HT1080 (cell line): ENCODE measurements around the gene PSMG4.

DNA sequence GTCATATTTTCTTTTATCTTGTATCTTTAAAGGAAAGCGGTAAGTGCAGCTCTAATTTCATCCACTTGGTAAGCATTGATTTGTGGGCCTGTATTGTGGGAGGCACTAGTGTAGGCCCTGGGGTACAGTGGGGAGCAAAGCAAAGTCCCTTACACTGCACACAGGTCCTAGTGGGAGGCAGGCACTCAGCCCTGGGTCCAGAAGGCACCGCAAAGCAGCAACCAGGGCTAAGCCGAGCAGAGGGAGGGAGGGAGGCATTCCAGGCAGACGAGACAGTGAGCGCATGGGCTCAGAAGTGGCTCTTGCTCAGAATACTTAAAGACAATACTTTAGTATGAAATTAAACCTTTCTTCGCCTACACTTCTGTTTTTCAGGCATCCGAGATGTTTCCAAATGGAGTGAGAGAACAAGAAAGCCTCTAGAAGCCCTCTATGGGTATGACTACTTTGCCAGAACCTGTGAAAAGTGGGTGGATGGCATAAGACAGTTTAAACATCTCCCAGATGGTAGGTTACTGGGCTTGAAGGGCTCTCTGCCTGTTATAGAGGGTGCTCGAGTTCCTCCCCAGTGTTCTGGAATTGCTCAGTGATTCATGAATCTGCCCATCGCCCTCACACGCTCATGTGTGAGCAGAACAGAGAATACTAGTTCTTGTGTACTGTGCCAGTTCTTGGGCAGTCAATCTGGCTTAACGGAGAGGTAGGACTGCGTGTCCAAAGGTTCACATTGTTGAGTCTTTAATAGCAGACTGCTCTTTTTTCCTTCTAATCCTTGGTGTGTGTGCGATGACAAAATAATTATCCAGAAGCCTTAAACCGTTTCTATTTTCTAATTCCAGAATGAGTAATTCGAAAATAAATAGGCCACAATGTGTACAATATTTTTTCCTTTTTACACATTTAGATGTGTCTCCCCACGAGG, 18.7 kb downstream of the BPHL start:
RAMPAGE:
- cytosol, long total RNA = no peak
- long total RNA = no peak
- nucleus, long total RNA = no peak

DNA sequence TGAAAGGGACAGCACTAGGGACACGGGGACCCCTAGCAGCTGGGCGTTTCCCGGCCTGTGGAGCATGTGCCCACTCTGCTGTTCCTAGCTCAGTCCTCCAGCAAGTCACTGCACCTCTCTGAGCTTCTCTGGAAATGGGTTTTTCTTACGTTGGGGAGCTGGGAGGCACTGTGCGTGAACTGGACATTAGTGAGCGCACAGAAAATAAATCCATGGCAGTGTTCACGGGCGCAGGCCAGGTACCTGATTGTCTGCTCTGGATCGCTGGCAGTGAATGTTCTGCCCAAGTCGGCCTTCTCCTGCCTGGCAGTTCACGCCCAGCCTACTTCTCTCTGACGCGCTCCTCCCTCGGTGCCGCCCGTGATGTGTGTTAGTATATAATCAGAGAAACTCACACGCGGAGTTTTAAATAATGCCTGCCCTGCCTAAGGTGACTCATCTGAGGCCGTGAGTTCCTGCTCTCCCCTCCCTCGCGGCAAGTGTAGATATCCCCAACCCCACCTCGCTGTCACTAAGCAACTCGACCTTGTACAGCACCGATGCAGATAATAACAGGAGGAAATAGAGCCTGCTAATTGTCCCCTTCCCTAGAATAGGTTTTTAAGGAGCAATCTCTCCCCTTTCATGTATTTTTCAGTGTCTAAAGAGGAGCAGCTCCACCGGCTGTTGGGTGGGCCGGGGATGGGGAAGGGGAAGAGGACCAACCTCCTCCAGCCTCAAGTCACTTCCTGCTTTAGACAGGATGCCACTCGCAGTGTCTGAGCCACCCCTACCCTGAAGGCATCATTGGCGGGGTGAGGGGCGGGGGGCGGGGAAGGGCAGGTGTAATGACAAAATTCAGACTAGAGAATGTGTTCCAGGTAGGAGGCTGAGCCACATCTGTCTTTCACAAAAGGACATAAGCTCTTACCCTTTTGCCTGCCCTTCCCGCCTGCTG, 2.9 kb upstream of the TUBB2A start:
RAMPAGE:
- cytosol, long total RNA = no peak
- long total RNA = no peak
- nucleus, long total RNA = no peak

DNA sequence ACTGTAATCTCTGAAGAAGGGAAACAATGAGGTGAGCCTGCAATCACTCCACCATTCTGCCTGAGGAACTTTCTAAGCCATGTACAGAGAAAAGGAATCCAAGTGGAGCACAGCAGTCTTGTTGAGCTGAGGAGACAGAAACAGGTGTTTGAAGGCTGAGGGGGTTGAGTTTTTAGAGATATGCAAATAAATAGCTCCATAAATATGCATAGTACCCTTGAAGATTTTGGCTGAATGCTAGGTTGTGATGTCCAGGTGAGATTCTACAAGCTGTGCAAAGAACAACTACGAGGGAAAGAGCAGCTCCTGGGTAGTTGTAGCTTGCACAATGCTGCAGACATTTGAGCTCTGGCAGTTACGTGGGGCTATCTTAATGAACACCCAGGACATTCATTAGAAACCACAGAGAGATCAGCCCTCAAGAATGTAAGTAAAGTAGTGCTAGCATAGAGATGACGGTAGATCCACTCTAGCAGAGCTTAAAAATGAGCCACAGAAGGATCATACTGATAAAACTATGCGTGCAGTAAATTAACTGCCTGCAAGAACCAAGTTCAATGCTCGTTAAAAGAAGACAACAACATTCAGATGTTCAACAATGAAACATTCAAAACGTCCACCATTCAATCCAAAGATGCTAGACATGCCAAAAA, 24.3 kb downstream of the TUBB2B start:
RAMPAGE:
- cytosol, long total RNA = no peak
- long total RNA = no peak
- nucleus, long total RNA = no peak

DNA sequence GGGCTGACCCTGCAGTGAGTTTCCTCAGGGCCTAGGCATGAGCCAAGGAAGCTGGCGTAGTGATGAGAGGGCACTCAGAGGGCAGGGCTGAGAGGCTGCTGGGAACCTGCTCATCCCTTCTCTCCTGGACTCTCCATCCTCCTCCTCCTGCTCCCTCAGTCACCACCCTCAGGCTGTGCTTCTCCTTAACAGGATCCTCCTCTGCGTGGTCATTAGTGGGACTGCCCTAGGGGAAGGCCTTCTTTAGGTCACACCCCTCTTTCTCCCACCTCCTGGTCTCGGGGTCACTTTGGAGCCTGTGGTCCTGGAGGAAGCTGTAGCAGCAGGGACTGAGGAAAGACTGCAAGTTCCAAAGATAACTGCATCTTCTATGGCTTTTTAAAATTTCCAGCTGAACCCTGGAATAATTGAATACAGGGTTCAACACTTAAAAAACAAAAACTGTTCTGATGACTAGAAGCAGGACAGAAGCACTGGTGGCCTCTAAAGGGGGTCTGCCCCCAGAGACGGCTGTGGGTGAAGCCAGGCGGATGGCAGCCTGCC, 16.2 kb downstream of the TUBB2B start:
RAMPAGE:
- cytosol, long total RNA = no peak
- long total RNA = no peak
- nucleus, long total RNA = no peak

DNA sequence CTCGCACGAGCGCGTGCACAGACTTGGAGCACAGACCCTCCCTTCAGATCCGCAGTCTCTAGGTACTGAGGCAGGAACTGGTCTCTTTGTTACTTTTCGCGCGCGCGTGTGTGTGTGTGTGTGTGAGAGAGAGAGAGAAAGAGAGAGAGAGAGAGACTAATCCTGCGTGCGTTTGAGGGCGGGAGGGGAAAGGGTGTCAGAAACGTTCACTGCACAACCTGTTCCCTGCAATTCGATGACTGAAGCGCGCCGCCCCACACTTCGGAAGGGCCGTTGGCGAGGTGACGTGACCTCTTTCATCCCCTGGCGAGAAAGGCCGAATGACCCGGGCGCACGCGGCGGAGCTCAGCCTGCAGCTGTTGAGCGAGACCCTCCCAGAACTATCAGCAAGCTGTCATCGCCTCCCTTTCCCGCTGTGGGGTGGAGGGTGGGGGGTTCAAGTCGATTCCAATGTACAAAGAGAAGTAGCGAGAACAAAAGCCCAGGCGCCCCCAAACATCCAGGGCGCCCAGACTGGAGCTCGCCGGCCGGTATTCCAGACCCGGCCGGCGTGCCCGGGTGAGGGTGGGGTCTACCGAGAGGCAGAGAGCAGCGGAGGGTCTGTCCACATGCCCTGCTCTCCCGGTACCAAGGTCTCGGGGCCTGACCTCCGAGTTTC, 1.6 kb upstream of the TUBB2B start:
RAMPAGE:
- cytosol, long total RNA = no peak
- long total RNA = no peak
- nucleus, long total RNA = no peak

RAMPAGE:
- cytosol, long total RNA = start-site peak on the plus strand at chr6:3258926-3259015, 3,474 and 5,433 reads in 2 replicates
- long total RNA = start-site peak on the plus strand at chr6:3258939-3259006, 501 reads
- nucleus, long total RNA = no peak
Observed at GRCh38 chr6:3258677-3259321, at the start of gene PSMG4. Gene PSMG4, plus strand, starts transcription at chr6:3258947.

DNA sequence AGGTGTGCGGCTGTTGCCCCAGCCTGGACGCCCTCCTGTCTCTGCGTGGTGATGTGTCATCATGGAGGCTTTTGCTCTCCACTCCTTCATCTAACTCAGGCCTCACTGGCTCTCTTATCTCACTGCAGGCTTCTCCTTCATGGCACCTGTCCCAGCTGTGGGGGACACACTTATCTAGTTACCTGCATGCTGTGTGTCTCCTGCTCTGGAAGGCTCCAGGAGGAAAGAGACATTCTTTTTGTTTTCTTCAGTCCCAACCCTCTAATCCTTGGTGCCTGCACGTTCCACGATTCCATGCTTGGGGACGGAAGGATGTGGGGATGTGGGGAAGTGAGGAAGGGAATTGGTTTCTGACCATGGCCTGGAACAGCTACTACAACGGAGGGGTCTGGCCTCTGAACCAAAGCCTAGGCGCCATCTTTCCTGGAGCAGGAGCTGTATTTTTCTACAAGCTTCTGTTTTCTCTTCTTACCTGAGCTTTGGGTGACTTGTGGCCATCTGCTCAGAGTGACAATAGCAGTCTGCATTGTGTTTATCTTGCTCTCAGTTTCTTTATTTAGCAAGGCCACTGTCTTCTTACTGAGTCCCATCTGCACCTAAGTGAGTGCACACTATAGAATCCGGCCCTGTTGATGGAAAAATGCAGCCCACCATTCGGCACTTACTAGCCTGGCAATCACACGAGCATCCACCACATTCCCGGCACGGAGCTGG, 89.3 kb downstream of the PSMG4 start:
RAMPAGE:
- cytosol, long total RNA = no peak
- long total RNA = no peak
- nucleus, long total RNA = no peak

GRCh38 chr6:3355916-3356704, 97.4 kb downstream of the PSMG4 start:
RAMPAGE:
- cytosol, long total RNA = no peak
- long total RNA = no peak
- nucleus, long total RNA = no peak

RAMPAGE:
- cytosol, long total RNA = no peak
- long total RNA = no peak
- nucleus, long total RNA = no peak
Observed at GRCh38 chr6:3380551-3381256, 76.1 kb downstream of the SLC22A23 start.

RAMPAGE:
- cytosol, long total RNA = no peak
- long total RNA = no peak
- nucleus, long total RNA = no peak
Observed at GRCh38 chr6:3725027-3725375, 26.5 kb downstream of the PXDC1 start.

DNA sequence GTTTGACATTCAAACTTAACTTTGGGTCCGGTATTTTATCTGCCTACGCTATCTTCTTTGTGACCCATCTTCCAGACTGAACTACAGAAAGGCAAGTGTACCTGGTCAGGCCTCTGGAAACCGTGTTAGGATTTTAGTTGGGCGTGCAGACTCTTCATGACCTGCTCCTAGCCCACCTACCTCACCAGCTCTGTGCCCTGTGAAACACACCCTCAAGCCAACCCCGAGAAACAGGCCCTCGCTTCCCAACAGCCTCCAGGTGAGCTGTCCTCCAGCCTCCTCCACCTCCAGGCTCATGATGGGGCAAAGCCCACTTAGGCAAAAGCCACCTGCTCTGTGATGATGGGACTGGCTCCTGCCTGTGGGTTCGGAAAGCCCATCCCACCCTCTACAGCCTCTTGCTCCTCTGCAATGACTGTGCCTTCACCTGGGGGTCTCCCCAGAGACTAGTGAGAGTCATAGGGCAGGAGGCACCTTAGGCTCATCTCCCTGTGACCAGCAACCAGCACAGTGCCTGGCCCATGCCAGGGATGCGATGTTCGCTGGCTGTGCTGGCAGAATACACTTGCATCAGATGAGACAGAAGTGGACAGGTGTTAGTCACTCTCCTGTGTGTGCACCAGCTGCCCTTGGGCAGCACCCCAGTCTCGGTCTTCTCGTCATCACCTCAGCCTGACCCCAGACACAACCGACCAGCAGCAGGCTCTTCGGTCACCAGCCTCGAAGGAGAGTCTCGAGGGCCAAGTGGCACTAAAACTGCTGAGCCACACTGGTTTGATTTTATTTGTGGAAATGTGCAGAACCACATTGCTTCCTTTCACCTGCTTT, 10.9 kb downstream of the PXDC1 start:
RAMPAGE:
- cytosol, long total RNA = no peak
- long total RNA = no peak
- nucleus, long total RNA = no peak

RAMPAGE:
- cytosol, long total RNA = no peak
- long total RNA = no peak
- nucleus, long total RNA = no peak
Observed at GRCh38 chr6:3741276-3741960, 10.1 kb downstream of the PXDC1 start.

DNA sequence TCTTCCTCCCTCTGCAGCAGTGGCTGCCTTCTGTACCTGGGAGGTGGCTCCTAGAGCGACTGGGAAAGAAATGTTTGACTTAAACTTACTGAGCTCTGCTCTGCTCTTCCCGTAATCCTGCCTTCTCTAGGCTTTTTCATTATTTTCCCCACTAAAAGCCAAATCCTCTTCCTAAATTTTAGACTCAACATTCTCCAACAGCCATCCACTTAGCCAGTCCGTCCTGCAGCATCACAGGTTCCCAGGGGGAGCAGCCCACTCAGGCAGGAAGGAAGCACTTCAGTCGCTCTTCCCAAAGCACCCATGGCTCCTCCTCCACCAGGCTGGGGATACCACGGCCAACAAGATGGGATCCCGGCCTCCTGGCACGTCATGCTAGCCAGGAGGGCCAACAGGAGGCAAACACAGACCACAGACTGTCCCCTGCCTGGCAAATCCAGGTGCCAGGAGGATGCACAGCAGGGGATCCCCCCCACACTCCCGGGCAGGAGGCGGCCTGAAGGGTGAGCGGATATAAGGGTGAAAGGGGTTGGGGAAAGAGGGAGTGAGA, 7.5 kb downstream of the PXDC1 start:
RAMPAGE:
- cytosol, long total RNA = no peak
- long total RNA = no peak
- nucleus, long total RNA = no peak

GRCh38 chr6:3746230-3746866, 5.2 kb downstream of the PXDC1 start:
RAMPAGE:
- cytosol, long total RNA = no peak
- long total RNA = no peak
- nucleus, long total RNA = no peak

GRCh38 chr6:3788786-3789640, 37.5 kb upstream of the PXDC1 start:
RAMPAGE:
- cytosol, long total RNA = no peak
- long total RNA = no peak
- nucleus, long total RNA = no peak

DNA sequence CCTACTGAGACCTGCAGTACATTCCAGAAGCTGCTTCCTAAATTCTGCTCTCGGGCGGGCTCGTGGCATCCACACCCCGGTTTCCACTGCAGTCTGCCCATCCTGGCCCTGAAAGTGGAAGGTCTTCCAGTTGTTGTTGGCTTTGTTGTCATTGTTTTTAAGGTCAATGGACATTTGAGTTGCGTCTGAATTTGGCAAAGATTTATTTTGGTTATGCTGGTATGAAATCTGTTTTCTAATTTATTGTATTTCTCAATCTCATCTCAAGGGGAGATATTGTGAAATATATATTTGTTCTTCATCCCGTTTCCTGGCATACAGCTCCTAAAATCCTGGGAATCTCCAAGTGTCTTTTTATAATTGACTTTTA, 39.4 kb downstream of the FAM50B start:
RAMPAGE:
- cytosol, long total RNA = no peak
- long total RNA = no peak
- nucleus, long total RNA = no peak

RAMPAGE:
- cytosol, long total RNA = no peak
- long total RNA = no peak
- nucleus, long total RNA = no peak
Observed at GRCh38 chr6:3911768-3912636, 62.8 kb downstream of the FAM50B start.

GRCh38 chr6:4019012-4019364, 2.1 kb upstream of the PRPF4B start:
RAMPAGE:
- cytosol, long total RNA = no peak
- long total RNA = no peak
- nucleus, long total RNA = no peak

DNA sequence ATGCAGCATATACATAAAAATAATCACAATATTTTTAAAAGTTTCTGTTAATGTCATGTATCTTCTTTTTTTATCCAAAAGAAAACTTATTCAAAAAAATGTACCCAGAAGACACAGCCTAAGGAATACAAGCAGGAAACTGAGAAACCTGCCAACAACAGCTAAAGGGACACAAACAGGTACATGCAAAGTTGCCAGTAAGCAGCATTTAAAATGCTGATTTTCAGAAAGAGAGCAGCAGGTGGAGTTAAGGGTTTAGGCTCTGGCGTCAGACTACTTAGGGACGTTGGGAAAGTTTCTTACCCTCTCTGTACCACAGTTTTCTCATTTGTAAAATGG, 13.5 kb downstream of the ECI2 start:
RAMPAGE:
- cytosol, long total RNA = no peak
- long total RNA = no peak
- nucleus, long total RNA = no peak

GRCh38 chr6:4334516-4334982, 199.2 kb upstream of the ECI2 start:
RAMPAGE:
- cytosol, long total RNA = no peak
- long total RNA = no peak
- nucleus, long total RNA = no peak